ENCODE results near the genes CCDC13, ZNF502 and KIF15.

DNA sequence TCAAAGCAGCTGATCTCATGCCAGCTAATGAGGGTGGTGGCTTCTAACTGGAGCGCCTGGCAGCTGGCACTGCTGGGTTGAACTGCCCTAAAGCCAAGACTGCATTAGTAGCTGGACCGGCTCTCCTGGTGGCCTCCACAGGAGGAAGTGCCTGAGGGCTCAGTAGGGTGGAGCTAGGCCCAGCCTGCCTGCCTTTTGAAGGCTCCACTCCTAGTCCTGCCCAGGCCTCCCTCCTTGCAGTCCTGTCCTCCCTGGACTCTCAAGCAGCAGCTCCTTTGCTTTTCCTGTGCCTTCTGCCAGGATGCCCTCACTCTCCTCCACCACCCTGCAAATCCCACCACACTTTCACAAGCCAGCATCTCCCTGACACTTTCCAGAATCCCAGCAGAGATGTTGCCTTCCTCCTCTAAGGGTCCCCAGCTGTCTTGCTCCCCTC lies 25.6 kb upstream of the VIPR1 start:
- PRO-cap, result no peak

DNA sequence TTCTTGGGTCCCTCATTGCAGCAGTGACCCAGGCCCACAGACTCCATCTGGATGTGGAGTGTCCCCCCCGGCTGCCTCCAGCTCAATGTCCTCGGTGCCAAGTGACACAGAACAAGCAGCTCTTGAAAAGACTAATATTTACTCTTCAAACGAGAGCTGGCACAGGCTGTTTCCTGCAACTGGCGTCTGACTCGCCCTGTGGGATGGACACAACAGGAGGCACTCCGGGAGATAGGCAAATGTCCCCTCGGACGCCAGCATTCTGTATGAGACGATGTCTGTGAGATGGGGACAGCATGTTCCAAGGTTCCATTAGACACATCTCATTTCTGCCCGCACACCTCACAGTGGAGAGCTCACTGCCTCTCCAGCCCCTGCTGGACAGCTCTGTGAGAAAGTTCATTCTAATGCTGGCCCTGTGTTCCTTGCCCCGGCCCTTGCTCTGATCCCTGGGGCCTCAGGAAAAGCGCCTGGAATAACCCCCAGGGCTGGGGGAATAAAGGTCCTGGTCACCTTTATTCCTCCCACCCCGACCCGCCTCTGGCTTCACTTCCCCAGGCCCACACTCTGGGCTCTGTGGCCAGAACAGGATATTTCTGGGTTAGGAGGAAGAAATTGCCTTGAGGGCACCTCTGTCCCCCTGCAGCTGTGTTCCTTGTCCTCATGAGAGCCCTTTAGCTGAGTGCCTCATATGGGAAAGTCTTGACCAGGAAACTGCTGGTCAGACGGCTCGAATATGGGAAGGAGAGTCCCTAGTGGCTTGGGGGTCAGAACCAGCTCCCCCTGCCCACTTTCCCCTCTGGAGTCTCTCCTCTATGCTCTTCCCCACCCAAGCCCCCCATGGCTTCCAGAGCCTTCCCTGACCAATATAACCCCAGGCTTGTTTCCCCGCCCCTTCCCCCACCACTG lies 36.7 kb downstream of the SEC22C start:
- PRO-cap, result no peak

DNA sequence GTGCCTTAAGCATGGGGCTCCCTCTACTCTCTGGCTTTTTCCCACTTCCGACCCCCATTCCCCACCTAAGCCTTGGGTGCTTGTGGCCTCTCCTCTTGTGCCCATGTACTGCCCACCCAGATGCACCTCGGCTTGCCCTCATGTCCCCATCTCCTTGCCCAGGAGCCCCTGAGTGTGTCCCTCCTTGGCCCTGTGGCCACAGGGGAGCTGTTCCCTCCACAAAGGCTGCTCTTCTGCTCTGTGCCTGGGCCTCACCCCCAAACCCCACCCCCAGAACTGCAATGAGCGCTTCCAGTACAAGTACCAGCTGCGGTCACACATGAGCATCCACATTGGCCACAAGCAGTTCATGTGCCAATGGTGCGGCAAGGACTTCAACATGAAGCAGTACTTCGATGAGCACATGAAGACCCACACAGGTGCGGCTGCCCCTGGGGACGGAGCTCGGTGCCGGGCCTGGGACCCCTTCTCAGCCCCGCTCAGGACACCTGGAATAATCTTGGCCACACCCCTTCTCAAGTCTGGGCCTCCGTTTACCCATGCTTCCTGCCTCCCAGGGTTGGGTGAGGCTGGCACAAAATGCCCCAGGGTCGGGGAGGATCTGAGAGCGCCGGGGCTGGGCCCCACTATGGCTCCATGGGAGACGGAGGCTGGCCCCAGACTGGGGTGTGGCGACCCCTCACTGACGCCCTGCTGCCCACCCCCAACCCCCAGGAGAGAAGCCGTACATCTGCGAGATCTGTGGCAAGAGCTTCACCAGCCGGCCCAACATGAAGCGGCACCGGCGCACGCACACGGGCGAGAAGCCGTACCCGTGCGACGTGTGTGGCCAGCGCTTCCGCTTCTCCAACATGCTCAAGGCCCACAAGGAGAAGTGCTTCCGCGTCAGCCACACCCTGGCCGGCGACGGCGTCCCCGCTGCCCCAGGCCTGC lies 10.3 kb downstream of the ZBTB47 start:
- PRO-cap, result no peak

GRCh38 chr3:42700250-42700648 lies 2.3 kb downstream of the HHATL start:
- PRO-cap, result no peak

DNA sequence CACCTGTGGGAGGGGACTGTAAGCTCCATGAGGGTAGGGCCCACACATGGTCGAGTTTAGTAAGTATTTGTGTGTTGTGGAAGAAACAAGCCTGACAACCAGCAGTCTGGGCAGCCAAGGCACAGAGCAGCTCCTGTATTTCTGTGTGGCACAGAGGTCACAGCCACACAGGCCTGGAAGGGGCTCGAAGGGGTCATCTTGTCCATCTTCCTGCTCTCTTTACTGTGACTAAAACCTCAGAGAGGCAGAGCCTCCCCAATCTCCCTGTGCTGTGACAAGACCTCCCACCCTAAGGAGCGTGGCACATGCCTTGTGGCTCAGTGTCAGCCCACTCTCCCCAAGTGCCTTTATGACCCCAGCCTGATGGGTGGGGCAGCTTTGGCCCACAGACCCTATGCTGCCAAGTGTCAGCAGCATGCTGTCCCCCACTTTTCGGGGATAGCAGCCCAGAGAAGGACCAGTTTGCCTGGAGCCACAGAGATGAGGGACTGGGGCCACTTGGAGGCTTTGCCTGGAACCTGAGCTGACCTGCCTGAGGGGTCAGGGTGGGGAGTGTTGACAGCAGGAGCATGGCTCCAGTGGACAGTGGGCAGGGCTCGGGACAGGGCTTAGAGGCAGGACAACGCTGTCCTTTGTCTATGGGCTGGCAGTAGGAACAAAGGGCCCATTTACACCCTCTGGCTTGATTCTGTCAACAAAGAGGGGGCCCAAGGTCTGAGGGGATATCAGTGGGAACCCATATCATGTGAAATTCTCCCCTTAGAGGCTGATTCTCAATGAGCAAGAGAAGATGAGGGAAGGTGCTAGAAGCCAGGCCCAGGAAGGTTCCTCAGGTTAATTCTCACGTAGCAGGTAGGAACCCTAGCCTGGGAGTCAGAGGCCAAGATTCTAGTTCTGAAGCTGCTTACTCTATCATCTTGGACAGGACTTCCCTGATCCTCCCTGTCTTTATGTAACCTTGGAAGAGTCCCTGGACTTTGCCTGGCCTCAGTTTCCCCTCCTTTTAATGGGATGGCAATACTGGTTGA lies 29.5 kb upstream of the HHATL start:
- PRO-cap, result no peak

- PRO-cap, result unidirectional peak, plus-strand start at chr3:42772813; bidirectional peak, plus-strand start at chr3:42773345, minus-strand start at chr3:42773194
Observed at GRCh38 chr3:42772392-42773464, at the start of gene CCDC13. TSS of gene CCDC13 (minus strand) at chr3:42773253.

- PRO-cap, result no peak
Observed at GRCh38 chr3:42780263-42780734, 7.2 kb upstream of the CCDC13 start.

DNA sequence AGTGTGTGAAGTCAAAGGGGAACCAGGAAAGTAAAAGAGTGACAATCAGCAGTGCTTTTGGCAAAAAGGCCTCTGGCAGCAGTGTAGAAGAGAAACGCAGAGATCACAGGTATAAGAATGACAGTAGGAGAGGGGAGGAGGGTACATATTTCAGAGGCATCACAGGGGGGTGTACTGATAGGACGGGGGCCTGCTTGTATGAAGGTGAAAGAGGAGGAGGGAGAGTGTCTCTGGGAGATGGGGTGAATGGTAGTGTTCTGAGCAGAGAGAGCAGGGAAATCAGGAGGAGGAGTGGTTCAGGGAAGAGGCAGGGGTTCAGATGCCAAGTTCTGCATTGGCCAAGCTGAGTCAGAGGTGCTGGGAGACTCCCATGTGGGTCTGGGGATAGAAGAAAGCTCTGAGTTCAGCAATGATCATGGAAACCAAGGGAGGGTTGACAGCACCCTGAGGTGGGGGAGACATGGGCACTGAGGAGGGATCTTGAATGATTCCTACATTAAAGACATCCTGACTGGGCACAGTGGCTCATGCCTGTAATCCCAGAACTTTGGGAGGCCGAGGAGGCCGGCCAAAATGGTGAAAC lies 3.0 kb downstream of the CYP8B1 start:
- PRO-cap, result no peak

GRCh38 chr3:43104822-43105338 lies 999 bp downstream of the POMGNT2 start:
- PRO-cap, result no peak

DNA sequence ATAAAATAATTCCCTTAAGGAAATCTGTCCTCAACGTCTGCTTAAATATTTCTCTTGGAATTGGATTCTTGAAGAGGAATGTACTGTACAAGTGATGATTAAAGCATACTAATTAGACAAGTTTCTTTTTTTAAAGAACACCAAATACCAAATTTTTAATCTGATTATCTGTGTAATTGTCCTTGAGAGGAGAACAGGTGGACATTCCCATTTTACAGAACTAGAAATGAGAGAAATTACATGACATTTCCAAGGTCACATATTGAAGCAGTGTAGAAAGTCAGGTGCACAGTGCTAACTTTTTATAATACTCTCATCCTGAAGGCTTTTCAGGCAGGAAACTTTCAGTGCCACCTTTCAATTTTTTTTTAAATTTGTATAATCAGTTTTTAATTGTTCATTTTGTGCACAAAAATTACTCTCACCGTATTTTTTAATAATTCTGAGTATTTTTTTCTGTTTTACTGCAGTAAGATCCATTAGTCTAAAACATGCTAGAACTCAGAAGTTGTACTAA lies 1.6 kb downstream of the SNRK start:
- PRO-cap, result no peak

- PRO-cap, result no peak
Observed at GRCh38 chr3:43296386-43297023, 10.2 kb downstream of the SNRK start.

DNA sequence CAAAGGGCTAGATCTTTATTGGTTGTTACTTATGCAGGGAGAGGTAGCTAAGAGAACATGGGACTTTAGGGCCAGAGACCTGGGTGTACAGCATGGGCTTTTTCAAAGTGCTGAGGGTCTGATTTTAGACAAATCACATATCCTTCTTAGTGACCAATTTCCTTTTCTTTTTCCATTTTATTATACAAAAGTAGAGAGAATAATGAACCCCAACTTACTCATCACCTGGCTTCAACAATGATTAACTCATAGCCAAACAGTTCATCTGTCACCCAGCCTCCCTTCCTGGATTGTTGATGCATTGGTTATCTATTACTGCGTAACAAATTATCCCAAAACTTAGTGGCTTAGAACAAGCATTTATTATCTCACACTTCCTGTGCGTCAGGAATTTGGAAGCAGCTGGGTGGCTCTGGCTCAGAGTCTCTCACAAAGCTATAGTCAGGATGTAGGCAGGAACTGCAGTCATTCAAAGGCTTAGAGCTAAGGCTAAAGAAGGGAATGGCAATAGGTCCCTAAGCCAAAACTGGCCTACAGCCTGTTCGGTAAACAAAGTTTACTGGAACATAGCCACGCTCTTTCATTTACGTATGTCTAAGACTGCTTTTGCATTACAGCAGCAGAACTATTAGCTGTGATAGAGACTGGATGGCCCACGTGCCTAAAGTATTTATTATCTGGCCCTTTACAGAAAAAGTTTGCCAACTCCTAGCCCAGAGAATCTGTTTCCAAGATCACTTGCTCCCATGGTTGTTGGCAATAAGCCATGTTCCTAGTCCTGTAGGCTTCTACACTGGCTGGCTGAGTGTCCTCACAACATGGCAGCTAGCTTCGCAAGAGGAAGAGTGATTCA lies 132.2 kb downstream of the SNRK start:
- PRO-cap, result no peak

GRCh38 chr3:43733637-43734494 lies 43.1 kb downstream of the ABHD5 start:
- PRO-cap, result no peak

DNA sequence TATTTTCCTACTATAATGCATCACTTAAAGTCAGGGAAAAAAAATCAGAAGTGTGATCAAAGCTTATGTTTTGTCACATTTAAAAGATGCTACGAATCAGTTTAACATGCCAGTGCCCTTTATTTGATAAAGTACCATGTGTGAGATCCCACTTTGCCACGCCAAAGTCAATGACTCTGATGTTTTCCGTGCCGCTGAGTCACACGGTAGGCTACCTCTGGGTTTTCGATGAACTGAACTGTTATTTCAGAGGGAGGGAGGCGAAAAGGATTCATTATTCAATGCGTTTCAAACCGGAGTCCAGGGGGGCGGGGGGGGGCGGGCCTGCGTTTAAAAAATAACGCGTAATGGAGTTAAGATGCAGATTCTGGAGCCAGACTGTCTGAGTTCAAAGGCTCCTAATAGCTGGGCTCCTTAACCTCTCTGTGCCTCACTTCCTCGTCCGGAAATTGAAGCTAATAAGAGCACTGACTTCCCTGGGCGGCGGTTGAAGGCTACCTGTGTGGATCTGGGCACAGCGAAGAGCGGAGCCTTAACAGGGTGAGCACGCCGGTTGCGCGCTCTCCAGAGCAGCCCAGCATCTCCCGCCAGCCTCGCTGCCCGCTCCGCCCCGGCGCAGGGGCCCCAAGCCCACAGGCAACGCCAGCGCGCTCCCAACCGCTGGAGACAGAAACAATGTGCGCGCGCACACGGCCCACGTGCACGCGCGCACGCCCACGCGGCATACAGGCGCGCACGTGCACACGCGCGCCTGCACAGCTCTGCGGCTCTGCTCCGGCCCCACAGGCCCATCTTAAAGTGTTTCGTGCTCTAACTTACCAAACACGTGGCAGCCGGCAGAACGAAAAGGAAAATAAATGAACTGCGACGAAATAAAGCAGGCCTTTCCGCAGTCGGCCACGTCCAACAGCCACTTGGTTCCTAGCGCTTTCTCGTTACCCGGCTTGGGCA lies 203.3 kb downstream of the ABHD5 start:
- PRO-cap, result bidirectional peak, plus-strand start at position 724 of the sequence, minus-strand start at position 634 of the sequence

DNA sequence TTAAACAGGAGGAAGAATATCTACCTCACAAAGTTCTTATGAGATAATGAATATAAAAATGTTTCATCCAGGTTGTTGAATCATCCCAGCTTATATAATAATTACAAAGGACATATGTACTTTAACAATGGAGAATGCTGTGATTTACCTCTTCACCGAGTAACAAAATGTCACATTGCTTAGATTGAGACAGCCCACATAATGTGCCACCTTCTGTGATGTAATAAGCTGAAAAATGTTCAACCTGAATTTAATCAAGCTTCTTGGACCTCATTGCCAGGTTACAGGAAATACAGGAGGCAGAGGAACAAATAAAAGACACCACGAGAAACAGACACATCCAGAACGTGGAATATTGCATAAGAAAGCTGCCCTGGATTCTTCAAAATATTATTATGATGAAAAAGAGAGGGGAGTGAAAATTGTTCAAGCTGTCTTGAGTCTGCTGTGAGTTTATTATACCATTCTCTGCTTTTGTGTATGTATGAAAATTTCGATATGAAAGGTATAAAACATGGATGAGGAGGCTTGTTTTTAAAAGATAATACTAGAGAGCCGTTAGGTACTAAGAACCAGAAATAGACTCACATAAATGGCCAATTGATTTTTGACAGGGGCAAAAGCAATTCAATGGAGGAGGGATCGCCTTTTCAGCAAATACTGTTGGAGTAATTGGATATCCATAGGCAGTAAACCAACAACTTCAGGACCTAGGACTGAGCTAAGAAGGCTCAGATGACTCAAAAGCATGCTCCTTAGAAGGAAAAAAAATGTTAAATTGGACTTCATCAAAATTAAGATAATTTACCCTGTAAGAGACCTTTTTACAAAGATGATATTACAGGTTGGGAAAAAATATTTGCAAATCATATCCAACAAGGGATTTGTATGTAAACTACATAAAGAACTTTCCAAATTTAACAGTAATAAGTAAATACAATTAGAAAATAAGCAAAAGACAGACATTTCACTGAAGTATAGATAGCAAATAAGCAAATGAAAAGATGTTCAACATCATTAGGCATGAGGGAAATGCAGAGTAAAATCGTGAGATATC lies 2.0 kb upstream of the ZNF35 start:
- PRO-cap, result no peak

GRCh38 chr3:44712326-44713120 lies at the start of gene ZNF502:
TSS of gene ZNF502 (plus strand) at chr3:44712660.
- PRO-cap, result no peak

DNA sequence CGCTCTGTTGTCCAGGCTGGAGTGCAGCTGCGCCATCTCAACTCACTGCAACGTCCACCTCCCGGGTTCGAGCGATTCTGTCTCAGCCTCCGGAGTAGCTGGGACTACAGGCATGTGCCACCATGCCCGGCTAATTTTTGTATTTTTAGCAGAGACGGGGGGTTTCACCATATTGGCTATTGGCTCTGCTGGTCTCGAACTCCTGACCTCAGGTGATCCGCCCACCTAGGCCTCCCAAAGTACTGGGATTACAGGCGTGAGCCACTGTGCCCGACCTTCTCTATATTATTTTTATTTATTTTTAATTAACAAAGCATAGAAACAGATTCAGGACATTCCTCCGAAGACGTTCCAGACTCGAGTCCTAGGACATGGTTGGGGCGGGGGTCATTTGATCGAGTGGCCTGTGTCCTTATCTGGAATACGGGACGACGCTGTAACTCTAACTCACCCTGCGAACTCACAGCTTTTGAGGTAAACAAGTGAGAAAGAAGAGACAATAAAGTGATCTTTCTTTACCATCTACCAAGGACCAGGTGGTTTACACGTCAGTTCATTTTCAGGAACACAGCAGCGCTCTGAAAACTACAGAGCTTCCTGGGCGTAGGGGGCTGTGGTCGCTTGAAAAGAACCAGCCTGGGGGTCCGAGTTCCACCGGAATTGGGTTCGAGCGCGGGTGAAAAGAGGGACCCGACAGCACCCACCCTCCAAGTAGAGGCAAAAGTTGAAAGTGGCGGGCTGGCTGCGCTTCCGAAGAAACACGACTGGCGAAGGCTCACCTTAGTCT lies 510 bp downstream of the KIAA1143 start:
- PRO-cap, result no peak

DNA sequence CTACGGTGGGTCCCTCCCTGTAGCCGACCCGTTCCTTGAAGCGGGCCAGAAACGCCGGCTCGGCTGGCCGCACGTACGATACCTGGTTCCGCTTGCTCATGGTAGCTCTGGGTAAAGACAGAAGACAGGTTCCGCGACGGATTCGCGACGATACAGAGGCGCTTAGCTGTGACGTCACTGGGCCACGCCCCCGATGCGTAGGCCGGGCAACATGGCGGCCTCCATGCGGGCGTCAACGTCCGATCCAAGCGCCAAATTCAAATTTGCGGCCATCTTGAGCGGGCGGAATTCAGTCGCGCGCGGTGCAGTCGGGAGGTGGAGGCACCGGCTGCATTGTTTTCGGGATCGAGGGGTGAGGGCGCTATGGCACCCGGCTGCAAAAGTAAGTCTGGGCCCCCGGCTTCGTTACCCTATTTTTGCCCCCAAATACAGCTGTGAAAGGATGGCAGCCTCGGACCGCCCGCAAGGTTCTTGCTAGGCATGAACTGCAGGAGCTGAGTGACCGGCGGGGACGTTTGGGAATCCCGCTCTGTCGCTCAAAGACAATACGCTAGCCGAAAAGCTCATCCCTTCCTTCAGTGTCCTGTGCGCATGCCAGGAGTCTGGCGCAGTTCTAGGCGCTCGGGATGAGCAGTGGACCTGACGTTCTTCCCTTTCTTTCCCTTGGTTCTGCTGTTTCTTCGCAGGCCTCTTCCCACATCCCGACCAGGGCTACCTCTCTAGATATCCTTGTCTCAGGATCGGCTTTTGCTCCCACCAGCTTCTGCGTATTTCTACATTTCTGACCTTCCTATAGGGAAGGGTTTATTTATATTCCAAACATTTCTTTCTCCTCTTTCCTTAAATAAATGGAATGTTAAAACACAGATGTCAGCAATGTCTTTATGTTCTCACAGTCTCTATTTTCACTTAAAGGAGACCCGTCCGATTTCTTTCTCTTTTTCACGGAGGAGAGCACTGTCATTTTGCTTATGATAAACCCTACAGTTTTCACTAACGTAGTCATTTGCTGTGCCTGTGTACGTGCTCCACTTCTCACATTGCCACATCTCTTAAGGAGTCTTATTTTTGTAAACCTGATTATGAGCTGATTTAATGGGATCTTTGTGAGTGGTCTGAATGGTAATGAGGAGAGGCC lies at the start of gene KIF15:
Gene KIF15, plus strand, starts transcription at position 292 of the 1,138 bp plus-strand sequence.
- PRO-cap, result bidirectional peak, plus-strand start at position 292 of the sequence, minus-strand start at position 113 of the sequence

DNA sequence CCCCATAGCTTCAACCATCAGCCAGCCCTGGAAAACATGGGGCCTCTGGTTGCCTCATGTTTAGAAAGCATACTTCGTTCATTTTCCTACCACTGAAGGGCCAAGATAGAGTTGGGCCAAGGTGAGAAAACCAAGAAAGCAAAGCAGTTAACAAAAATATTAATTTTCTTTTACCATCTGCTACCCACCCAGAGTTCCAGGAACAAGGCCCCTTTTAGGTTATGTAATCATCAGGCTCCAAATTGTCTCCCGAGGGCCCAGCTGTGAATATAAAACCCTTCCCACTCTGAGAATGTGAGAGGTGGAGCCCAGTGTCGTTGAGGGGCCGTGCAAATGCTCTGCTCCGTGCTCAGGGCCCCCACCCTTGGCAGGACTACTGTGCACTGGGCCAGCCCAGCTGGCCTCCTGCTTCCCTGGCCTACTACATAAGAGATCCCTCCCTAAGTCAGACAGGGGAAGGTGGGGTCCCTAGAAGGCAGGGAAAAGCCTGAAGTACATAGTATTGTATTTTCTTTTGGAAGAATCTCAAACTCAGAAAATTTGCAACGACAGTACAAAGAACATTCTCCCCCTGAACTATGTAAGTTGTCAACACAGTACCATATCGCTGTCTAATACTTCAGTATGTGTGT lies 4.6 kb upstream of the CLEC3B start:
- PRO-cap, result no peak

DNA sequence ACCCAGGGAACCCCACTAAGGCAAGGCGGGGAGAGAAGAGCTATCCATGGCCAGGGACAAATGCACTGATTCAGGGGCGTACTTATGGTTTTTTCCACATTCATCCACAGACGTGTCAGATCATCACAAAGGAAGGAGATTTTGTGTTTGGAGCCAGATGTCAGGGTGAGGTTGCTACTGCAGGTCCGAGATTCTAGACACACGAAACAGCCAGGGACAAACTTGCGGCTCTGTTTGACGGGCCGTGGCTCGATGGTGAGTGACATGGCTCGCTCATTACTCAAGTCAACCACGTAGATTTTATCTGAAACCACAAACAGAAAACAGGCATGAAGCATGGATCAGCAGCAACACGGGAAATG lies 50.9 kb downstream of the CDCP1 start:
- PRO-cap, result no peak

All from osteocyte (in vitro differentiated cells).